ENCODE measurements around the gene IL16.

DNA sequence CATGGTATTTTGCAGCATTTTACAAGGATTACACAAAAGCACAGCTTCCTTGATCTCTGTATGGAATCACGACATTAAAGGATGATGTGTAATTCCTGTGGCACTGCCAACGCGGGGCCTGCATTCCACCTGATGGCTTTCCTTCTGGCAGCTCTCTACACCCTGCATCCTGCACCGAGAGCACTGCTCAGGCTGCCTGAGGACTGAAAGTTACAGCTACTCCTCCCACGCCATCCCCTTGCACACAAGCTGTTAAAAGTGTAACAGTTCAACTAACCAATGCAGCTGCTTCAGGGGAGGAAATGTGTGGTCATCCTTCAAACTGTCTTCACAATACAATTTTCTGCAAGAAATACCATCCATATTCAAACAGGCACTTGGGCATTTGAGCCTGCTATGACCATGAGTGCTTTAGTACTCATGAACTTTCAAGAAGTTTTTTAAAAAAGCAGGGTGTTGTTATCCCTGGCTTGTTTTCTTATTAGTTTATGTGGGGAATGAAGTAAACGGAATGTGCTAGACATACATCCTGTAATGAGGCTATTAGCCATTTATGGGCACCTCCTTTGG lies 27.4 kb downstream of the TBC1D2B start:
- PRO-cap, 2 experiments, result no peak in any of the 2 experiments
- RAMPAGE, long total RNA, 4 experiments, result no peak in any of the 4 experiments

- PRO-cap, 2 experiments, result no peak in any of the 2 experiments
- RAMPAGE, long total RNA, 4 experiments, result no peak in any of the 4 experiments
These were observed 12.0 kb downstream of the TBC1D2B start for GRCh38 chr15:78065322-78066001.

GRCh38 chr15:78265256-78266025 lies 1.1 kb downstream of the DNAJA4 start:
- PRO-cap, 2 experiments, result peak in 1 of 2 experiments; most common minus-strand start chr15:78265840 (in 1)
- RAMPAGE, long total RNA, 4 experiments, result no peak in any of the 4 experiments

- PRO-cap, 2 experiments, result no peak in any of the 2 experiments
- RAMPAGE, long total RNA, 4 experiments, result no peak in any of the 4 experiments
These were observed 31.9 kb upstream of the HYKK start for GRCh38 chr15:78475205-78476074.

- PRO-cap, 2 experiments, result no peak in any of the 2 experiments
- RAMPAGE, long total RNA, 4 experiments, result start-site peak on the plus strand in 1 of 4 experiments, at chr15:78548686-78548866 at its widest, 11 reads per replicate
These were observed 8.4 kb downstream of the PSMA4 start for GRCh38 chr15:78548422-78549273.

GRCh38 chr15:78726862-78727359 lies 84.4 kb downstream of the ADAMTS7 start:
- PRO-cap, 2 experiments, result no peak in any of the 2 experiments
- RAMPAGE, long total RNA, 4 experiments, result no peak in any of the 4 experiments

- PRO-cap, 2 experiments, result peak in 1 of 2 experiments; most common plus-strand start chr15:78860093 (in 1)
- RAMPAGE, long total RNA, 4 experiments, result no peak in any of the 4 experiments
These were observed 12.8 kb upstream of the MORF4L1 start for GRCh38 chr15:78859746-78860488.

DNA sequence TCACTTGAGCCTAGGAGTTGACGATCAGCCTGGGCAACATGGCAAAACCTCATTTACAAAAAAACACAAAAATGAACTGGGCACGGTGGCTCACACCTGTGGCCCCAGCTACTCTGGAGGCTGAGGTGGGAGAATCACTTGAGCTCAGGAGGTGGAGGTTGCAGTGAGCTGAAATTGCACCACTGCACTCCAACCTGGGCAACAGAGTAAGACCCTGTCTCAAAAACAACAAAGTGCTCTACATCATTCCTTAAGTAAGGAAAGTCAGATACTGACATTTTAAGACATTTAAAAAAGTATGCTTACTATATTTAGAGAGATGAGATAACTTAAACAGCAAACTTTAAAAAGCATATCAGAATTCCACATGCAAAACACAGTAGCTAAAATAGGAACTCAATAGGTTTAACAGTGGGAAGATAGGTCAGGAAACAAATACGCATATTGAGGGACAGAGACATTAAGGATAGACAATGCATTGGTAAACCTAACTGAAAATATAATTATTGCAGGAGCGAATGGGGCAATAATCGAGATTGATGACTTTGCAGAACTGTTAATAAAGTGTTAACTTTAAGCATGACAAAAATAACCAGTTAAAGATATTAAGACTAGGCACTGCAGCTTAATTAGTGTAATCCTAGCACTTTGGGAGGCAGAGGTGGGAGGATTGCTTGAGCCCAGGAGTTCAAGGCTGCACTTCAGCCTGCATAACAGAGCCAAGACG lies 32.1 kb downstream of the MORF4L1 start:
- PRO-cap, 2 experiments, result peak in 1 of 2 experiments; most common plus-strand start position 114 of the sequence (in 1)
- RAMPAGE, long total RNA, 4 experiments, result no peak in any of the 4 experiments

- PRO-cap, 2 experiments, result no peak in any of the 2 experiments
- RAMPAGE, long total RNA, 4 experiments, result no peak in any of the 4 experiments
These were observed 1.2 kb downstream of the CTSH start for GRCh38 chr15:78943527-78944197.

DNA sequence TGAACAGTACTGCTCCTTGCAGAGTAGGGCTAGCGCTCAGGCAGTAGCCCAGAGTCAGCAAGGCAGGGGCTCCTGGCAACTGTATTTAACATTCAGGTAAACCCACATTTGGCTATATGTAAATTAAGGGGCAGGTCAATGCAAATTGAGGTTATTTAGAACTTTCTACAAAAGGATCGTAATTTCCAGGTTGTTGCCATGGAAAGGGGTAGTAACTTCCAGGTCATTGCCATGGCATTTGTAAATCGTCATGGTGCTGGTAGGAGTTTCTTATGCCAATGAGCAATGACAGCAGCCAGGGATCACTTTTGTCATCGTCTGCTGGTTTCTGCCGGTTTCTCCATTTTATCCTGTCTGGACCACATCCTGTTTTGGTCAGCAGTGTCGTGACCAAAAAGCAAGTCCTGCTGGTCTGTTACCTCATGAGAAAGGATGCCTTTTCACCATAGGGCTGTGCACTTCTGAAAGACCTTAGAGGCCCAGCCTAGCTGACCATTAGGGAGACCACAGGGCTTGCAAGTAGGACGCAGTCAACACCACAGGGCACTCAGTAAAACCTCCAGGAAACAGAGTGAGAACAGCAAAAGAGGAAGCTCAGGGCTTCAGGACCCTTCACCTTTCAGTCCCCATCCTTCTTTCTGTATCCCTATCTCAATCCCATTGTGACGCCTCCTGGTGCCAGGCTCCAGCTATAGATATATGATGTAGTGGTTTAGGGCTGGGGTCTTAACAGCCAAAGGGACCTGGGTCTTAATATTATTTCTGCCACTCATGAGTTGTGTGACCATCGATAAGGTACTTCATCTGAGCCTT lies 24.1 kb downstream of the MTHFS start:
- PRO-cap, 2 experiments, result no peak in any of the 2 experiments
- RAMPAGE, long total RNA, 4 experiments, result no peak in any of the 4 experiments

GRCh38 chr15:79883436-79884071 lies 13.3 kb downstream of the MTHFS start:
- PRO-cap, 2 experiments, result no peak in any of the 2 experiments
- RAMPAGE, long total RNA, 4 experiments, result no peak in any of the 4 experiments

GRCh38 chr15:79895689-79896269 lies 1.0 kb downstream of the MTHFS start:
- PRO-cap, 2 experiments, result no peak in any of the 2 experiments
- RAMPAGE, long total RNA, 4 experiments, result no peak in any of the 4 experiments

- PRO-cap, 2 experiments, result no peak in any of the 2 experiments
- RAMPAGE, long total RNA, 4 experiments, result no peak in any of the 4 experiments
These were observed 603 bp downstream of the FAH start for GRCh38 chr15:80153312-80153892.

GRCh38 chr15:80559041-80559744 lies 135.9 kb upstream of the ABHD17C start:
- PRO-cap, 2 experiments, result no peak in any of the 2 experiments
- RAMPAGE, long total RNA, 4 experiments, result no peak in any of the 4 experiments

DNA sequence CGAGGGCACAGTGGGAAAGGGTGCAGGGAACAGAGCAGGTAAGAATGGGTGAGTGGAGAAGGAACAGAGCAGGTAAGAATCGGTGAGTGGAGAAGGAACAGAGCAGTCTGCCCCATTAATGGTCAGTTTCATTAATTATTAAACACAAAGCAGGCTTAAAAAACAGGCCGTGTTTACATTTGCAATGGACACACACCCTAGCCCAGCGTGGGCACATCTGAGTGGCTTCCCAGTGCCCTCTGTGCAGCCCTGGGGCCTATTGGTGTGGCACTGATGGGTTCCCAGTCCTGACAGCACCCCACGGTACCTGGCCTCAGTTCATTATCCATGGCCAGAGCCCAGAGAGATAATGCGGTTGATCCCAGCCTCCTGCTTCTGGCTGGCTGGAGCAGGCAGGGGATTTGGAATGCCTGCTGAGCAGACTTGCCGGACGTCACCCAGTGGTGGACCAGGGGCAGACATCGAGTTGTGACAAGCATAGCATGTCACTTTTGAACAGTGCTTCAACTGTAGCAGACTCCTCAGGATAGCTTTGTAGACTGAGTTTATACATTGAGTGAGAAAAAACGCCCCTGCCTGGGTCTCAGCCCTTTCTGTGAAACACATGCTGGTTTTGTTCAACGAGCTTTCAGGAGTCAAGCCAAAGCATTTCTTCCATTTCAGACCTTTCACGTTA lies 110.5 kb upstream of the ABHD17C start:
- PRO-cap, 2 experiments, result no peak in any of the 2 experiments
- RAMPAGE, long total RNA, 4 experiments, result no peak in any of the 4 experiments

DNA sequence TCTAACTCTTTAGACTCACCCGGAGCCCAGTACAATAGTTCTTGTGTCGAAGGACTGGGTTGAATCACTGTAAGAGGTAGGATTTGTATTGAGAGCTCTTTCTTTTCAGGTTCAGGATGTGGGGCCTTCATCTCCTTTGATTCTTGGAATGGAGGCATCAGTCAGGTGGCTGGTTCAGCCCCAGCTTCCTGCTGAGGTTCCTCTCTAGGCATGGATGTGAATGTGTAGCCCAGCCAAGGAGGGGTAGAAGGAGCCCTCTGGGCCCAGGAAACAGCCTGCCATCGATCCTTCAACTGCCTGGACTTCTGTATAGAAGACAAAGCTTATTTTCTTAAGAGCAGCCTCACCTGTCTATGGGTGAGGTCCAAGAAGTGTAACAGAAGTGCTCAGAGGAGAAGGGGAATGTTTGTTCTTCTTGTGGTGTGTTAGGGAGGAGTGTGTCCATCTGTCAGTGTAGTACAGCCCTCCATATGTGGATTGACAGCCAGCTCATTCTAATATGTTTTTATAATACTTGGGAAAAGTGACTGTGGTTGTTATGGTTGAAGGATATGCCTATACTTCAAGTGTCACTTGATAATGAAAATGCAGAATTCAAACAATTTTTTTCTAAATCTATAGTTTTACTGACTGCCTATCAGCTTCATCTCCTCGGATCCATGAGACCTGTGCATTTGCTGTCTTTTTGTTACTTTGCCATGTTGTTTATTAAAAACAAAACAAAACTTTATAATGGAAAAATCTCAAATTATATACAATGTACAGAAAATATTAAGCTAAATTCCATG lies 17.3 kb downstream of the ABHD17C start:
- PRO-cap, 2 experiments, result no peak in any of the 2 experiments
- RAMPAGE, long total RNA, 4 experiments, result no peak in any of the 4 experiments

DNA sequence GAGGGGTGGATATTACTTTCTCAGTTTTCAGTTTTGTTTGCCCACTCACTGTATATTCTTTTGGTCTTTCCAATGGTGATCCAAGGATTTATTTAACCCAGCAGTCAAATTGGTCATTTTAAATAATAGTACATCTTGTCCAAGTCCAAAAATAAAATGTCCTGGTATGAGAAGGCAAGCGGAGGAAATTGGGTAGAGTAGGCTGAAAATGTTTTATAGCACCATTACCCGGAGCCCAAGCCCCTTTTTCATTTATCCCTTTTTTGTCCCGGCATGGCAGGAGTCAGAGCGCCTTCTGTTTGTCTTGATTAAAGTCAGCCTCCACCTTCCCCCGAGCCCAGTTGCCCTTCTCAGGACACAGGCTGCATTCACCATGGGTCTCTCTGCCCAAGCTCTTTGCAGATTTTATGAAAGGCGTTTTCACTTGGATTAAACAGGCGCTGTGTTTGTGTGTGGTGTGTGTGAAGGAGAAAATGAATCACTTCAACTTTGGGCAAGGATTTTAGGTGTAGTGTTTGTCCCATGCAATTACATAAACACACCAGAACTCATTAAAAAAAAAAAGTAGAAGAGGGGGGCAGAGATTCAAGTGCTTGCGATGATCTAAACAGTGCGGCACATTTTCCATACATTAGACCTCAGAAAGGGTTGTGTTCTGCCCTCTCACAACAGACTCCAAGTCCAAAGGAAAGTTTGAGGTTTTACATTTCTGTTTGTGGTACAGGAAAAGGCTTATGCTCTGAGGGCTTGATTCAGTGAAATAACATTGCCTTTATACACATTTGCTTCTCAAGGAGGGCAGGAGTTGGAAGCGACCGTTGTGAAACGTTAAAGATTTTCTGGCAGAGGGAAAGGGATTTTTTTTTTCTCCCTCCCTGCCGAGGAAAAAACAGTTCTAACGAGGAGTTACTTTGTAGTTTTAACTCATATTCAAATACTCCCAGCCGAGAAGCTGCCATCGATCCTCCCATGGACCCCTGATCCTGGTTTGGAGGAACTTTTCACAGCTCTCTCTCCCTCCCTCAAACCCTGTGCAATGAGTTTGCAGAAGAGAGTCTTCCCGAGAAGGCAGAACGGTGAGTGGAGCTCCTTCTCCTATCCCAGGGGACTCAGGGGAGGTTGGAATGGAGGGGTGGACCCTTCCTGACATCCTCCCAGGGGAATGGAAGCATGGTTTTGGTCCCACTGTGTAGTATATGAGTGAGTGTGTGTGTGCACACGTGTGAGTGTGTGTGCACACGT lies 14.4 kb upstream of the IL16 start:
- PRO-cap, 2 experiments, result peak in 1 of 2 experiments; most common plus-strand start position 1,041 of the sequence (in 1); most common minus-strand start position 1,038 of the sequence (in 1)
- RAMPAGE, long total RNA, 4 experiments, result start-site peak on the plus strand in 3 of 4 experiments, centred at positions 573 to 1,042 of the sequence, 8 to 28 reads per replicate

DNA sequence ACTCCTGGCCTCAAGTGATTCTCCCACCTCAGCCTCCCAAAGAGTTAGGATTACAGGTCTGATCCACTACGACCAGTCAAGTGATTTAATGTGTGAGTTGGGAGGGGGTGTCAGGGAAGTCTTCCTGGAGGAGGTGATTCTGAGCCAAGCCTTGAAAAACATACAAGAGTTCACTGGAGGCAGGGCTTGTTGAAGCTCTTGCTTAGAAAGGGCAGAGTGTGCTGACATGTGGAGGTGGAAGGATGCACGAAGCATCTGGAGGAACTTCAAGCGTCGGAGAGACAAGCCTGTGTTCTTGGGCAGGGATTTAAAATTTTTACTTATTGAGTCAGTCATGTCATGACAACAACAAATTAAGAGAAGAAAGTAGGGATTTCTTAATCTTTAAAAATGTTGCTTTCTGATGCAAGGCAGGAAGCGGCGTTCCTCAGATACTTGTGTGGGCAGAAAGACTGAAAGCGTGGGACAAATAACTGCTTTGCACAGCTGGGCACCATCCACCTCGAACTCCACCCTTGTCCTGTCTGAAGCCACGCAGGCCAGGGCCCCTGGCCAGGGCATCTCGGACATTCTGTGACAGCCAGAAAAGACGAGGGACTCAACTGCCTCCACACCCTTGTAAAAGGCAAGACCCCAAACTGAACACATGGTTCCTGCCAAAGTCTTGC lies 7.0 kb upstream of the IL16 start:
- PRO-cap, 2 experiments, result no peak in any of the 2 experiments
- RAMPAGE, long total RNA, 4 experiments, result no peak in any of the 4 experiments

DNA sequence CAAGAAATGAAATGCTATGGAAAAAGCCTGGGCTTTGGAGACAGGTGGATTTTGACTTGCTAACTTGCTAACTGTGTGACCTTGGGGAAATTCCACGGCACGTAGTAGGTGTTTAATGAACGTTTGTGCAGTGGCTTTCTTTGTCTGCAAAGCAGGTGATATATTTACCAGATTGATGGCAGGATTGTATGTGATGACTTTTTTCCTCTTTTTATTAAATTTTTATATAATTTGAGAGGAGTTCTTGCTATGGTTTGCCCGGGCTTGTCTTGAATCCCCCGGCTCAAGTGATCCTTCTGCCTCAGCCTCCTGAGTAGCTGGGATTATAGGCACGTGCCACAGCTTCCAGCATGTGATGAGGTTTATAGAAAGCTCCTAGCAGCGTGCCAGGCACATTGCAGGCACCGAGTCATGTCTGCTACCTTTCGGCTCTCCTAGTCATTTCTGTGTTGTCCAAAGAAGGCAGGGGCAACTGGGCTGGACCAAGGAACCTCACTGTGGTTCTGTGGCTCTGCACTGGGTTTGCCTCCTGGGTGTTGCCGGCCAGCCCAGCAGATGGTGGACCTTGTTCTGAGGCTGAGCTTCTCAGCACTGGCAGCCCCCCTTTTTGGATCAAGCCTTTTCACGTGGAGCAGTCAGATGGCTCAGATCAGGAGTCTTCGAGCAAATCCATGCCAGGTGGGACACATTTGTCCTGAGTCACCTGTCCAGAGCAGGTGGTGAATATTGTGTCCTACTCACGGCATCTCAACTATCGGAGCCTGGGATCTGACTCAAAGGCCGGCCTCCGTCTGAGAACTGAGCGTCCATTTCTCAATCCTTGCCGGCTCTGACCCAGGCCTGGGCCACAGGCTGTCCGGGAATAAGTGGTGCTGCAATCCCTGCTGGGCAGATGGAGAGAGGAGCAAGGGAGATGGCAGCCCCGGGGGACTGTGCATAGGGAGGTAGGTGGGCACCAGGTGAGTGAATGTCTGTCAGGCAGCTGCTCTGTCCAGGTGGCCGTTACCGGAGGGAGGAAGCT lies at the start of gene IL16:
Gene IL16, plus strand, starts transcription at position 686 of the 1,021 bp plus-strand sequence.
- PRO-cap, 2 experiments, result no peak in any of the 2 experiments
- RAMPAGE, long total RNA, 4 experiments, result start-site peak on the plus strand in 1 of 4 experiments, centred at position 764 of the sequence, 8 reads per replicate

DNA sequence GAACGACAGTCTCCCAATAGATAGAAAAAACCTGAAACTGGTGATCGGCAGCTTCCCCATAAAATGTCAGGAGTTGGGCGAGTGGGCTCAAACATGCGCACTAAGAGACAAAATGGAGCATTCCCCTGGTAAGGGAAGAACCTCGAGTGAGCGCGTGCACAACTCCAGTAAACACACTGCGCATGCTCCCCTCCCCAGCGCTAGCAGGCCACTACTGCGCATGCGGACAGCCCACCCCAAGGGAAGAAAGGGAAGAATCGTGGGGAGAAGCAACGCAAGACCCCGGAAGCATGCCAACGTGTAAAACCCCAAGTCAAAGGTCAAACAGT lies 7.7 kb upstream of the STARD5 start:
- PRO-cap, 2 experiments, result no peak in any of the 2 experiments
- RAMPAGE, long total RNA, 4 experiments, result no peak in any of the 4 experiments

Data from upper lobe of left lung (tissue), 5 donors.